ENCODE measurements around a stretch of chr10.

GRCh38 chr10:6150814-6152145 is 51.5 kb upstream of the PFKFB3 start:
- PRO-cap: bidirectional peak, plus-strand start at chr10:6151316, minus-strand start at chr10:6151300; unidirectional peak, minus-strand start at chr10:6151609

DNA sequence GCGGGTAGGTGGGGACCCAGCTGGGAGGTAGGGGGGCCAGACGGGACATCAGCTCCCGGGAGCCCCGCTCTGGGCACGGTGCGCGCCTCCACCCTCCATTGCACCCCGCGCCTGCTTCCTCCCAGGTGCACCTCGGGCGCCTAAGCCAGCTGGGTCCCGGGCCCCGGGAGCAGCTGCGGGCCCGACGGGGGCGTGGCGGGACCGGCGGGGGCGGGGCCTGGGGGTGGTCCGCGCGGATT is 39.3 kb upstream of the PFKFB3 start:
- PRO-cap: bidirectional peak, plus-strand start outside the sequence, minus-strand start at position 142 of the sequence

- PRO-cap: bidirectional peak, plus-strand start at chr10:6196072, minus-strand start at chr10:6195938
Measured at GRCh38 chr10:6195790-6196448, 6.8 kb upstream of the PFKFB3 start.

DNA sequence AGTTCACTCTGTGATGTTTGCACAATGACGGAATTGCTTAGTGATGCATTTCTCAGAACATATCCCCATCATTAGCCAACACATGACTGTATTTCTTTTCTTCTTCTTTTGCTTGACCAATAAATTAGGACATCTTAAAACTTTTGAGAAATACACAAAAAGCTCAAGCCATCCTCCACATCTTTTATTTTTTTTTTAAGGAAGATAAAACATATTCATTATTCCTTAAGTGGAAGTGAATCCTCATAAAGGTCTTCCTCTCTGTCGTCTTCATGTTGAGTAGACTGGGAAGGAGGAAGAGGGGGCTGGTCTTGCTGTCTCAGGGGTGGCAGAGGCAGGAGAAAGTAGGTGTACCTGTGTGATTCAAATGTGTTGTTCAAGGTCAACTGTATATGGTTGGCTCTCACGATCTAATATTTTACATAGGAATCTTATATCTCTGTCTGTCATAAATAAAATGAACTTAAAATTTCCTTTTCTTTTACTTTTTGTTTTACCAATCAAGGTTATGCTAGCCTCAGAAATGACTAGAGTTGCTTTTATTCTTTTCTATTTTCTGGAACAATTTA is 5.2 kb upstream of the PFKFB3 start:
- PRO-cap: unidirectional peak, plus-strand start at position 278 of the sequence

DNA sequence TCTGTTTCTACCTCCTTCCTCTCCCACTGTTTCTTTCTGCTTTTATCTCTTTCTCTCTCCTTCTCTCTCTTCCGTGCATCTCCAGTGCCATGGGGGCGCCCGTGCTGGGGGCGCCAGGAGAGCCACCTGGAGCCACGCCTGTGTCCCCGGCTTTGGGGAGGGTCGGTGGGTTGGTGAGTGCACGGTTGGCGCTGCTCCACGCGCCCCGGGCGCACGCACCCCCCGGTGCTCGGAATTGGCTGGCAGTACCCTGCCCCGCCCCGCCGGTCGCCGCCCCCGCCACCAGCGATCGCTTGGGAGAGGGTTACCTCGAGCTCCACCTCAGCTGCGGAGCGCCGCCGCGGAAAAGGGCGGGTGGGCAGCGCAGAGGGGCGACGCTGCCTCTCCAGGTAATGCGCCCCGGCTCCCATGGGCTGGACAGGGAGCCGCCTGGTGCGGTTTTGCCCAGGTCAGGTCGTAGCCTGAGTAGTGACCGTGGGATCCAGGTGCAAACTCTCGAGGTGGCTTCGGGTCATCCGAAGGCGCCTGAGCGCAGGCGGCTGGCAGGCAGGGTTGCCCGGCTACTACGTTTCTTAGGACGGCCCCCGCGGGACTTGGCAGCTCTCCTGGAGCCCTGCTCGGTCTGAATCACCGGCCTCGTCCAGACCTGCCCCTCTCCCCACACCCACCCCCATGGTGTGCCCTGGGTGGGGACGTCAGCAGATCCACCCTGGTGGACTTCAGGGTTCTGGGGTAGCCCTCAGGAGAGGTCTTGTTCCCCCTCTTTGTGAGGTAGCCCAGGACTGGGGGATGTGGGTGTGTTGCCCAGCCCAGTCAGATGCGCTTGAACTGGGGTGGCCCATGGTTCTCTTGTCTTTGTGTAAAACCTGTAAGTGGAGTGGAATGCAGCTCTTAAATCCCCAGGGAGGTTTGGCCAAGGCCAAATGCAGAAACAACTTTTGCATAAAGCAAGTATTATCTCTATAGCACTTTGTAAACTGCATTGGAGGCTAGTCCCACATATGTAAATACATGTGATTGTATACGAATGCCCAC is 1.4 kb downstream of the PFKFB3 start:
- PRO-cap: unidirectional peak, minus-strand start at position 219 of the sequence

GRCh38 chr10:6204891-6205128 is 2.1 kb downstream of the PFKFB3 start:
- PRO-cap: unidirectional peak, plus-strand start at chr10:6204949

GRCh38 chr10:6211684-6212380 is 9.1 kb downstream of the PFKFB3 start:
- PRO-cap: no peak

DNA sequence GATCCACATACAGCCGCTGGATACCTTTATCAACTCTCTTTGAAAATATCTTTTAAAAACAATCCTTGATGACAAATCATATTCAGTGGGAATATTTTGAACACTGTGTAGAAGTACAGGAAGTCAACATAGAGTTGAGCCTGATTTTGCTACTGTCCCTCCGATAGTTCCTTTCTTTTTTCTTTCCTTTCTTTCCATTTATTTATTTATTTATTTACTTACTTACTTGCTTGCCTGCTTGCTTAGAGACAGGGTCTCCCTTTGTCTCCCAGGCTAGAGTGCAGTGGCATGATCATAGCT is 17.1 kb downstream of the PFKFB3 start:
- PRO-cap: no peak

DNA sequence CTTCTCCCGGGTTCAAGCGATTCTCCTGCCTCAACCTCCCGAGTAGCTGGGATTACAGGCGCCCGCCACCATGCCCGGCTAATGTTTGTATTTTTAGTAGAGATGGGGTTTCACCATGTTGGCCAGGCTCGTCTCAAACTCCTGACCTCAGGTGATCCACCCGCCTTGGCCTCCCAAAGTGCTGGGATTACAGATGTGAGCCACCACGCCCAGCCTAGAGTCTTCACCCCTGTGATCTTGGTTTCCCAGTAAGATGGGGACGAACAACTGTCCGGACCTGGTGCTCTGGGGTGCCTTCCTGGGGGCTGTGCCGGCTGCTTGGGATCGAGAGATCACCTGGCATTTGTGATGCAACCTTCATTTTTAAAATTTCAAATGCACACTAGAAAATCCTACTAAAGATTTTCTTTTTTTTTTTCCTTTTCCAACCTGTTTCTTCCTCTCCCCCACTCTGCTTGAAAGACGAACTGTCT is 28.1 kb downstream of the PFKFB3 start:
- PRO-cap: no peak

DNA sequence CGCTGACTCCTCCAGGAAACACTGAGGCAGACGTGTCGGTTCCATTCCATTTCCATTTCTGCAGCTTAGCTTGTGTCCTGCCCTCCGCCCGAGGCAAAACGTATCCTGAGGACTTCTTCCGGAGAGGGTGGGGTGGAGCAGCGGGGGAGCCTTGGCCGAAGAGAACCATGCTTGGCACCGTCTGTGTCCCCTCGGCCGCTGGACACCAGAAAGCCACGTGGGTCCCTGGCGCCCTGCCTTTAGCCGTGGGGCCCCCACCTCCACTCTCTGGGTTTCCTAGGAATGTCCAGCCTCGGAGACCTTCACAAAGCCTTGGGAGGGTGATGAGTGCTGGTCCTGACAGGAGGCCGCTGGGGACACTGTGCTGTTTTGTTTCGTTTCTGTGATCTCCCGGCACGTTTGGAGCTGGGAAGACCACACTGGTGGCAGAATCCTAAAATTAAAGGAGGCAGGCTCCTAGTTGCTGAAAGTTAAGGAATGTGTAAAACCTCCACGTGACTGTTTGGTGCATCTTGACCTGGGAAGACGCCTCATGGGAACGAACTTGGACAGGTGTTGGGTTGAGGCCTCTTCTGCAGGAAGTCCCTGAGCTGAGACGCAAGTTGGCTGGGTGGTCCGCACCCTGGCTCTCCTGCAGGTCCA is 30.3 kb downstream of the PFKFB3 start:
- PRO-cap: no peak

- PRO-cap: unidirectional peak, plus-strand start at chr10:6399691
Measured at GRCh38 chr10:6399613-6399924, 180.5 kb downstream of the PRKCQ start.

DNA sequence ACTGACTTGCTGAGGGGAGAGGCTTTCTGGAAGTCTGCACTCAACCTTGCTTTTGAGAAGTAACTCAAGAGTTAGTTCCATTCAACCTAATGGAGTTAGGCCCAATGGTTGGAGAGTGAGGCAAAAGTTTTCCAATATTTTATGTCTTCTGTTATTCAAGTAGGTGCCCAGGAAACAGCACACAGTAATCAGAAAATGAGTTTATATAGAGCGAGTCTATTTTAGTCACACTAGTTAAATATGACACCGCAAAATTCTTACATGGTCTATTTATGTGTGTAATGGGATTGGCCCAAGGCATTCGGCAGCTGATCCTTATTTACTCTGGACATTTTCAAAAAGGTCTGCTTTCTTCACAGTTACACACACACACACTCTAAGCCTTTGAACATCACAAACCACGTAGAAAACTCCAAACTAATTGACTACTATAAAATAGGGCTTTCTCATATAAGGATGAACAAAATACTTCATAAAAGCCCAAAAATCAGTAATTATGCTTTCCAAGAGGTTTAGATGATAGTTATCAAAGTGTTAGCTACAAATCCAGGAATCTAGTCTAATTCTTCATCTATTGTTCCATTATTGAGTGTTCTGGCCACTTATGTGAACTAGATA is 64.6 kb downstream of the PRKCQ start:
- PRO-cap: no peak

DNA sequence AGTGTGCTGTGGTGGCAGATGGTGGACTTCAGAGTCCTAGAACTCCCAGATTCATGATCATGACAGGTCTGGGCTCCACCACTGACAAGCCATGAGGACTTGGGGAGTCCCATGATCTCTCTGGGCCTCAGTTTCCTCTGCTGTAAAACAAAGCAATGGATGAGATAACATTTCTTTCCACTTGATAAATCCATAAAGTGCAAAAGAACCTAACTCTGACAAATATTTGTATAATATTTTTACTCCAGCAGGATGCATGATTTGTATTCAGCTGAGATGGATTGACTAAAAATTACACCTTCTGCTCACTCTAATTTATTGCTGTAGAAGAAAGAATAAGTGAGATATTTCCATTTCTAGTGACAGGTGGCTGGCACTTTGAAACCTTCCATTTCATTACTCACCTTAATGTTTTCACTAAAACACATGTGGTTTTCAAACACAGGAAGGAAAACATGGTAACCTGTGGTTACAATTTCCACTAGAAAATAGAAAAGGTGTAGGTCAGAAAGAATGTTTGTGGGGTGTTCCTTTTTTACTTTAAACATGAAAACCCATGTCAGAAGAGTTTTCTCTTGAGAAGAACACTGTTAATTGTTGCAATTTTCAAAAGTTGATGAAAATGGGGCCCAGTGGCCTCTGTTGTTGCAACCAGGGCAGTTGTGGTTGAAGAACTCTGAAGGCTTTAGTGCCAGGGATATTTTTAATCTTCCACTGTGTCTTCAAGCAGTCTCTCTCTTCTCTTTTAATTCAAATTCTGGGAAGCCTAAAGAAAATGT is 12.0 kb upstream of the PRKCQ start:
- PRO-cap: no peak

DNA sequence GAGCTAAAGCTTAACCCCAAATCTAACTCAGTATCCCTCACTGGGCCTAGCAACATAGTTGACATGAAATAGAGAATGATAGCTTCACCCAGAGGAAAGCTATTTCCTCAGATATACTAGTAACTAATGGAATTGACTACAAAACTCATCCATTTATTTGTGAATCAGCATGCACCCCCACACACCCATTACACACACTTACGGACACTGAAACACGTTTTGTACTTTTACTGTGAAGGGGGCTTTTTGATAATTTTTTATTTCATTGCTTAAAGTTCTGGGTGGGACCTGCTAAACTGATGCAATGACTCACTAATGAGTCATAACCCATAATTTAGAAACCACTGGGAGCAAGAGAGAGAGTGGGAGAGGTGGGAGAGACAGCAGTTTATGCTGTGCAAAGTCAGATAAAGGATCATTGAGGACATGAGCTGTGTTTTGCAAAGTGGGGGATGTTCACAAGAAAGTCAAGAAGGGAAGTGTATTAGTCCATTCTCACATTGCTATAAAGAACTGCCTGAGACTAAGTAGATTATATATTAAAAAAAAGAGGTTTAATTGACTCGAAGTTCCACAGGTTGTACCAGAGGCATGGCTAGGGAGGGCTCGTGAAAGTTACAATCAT is 382.7 kb downstream of the SFMBT2 start:
- PRO-cap: unidirectional peak, plus-strand start at position 361 of the sequence

- PRO-cap: no peak
Measured at GRCh38 chr10:7251944-7252629, 158.7 kb downstream of the SFMBT2 start.

DNA sequence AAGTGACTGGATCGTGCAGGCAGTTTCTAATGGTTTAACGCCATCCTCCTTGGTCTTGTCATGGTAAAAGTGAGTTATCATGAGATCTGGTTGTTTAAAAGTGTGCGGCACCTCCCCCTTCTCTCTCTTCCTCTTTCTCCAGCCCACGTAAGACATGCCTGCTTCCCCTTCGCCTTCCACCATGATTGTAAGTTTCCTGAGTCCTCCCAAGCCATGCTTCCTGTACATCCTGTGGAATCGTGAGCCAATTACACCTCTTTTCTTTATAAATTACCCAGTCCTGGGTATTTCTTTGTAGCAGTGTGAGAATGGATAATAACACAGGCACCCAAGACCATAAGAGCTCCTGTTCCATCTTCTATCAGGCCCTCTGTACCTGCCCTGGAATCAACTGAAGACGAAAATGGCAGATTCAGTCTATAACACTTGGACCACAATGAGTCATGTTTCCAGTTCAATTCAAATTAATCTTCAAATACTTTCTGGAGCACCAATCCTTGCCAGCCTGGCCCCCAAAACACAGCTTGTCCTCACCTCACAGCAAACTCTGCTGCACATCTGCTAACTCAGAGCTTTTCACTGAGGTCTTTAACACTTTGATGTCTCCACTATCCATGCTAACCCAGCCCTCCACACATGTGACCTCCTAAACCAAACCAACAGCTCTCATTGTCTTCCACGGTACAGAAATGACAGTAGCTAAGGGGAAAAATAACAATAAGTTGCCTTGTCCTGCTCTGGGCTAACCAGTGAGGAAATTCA is 73.2 kb downstream of the SFMBT2 start:
- PRO-cap: no peak

DNA sequence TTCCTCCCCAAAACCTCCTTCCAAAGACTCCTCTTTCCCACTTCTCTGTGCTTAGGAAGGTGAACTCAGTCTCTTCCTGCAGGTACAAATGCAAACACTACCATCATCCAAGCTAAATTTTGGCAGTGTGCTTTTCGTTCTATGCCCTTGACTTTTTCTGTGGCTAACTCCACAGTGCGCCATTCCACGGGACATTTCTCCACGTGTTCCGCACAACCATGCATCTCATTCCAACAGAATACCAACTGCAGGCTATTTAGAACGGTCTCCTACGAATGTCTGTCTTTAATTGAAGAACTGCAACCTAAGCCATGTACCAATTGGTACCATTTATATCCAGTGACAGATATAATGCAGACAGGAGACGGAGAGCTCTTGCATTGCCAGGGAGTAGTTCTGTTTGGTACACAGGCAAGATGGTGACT is 9.2 kb downstream of the SFMBT2 start:
- PRO-cap: no peak

DNA sequence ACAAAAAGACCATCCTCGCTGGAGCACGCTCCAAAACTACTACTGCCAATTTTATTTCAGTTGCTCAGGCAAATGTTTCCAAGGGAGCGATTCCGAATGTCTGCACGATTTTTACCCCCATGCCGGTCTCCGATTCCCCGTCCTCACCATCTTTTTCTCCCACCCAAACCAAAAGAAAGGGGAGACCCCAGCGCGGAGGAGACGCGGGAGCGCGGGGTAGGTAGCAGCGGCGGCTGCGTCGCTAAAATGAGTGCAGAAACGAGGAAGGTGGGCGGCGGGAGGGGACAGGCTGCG is 694 bp downstream of the SFMBT2 start:
- PRO-cap: no peak

DNA sequence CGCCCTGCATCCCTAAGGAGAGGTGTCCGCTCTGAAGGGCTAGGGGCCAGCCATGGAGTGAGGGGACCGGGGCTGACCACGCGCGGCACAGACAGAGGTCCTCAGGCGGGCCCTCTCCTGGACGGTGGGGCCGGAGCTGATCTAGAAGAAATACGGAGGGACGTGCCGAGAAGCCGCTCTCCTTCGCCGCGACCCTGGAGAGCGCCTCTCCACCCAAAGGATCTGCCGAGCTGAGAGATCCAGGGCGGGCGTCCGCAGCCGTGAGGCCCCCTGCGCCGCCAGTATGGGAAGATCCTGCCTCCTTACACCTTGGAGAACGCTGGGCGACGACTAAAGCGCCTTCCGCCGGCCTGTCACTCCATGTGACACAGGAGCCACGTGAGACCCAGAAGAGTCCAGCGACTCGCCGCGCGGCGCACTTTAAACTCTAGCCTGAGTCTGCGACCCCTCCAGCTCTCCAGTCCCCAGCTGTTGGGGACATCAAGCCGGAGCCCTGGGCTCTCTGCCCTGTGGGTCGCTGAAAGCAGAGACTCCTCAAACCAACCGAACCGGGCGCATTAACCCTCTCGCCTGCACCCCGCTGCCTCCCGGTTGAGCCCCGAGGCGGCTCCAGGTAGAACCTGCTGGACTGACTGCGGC is 1.5 kb upstream of the SFMBT2 start:
- PRO-cap: unidirectional peak, minus-strand start at position 285 of the sequence; unidirectional peak, minus-strand start at position 332 of the sequence; unidirectional peak, minus-strand start at position 362 of the sequence

DNA sequence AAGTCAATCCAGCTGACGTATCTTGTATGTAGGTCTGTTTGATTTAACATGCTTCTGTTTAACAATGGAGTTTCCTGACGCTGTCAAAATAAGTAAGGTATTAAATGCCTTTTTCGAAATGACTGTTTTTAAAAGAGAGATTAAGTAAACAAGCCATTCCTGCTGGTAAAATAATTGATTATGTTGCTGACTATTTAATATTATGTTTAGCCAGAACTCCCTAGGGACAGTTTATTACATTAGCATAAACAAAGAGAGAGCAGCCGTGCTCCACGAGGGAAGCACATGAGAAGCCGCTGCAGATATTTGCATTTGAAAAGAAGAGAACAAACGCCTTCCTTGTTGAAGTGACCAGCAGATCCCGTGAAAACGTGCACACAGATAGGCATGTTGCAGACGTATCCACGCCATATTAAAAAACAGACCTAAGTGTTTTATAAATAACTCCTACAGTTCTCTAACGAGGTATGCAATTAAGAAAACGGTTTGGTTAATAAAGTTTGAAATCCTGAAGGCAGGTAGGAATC is 22.5 kb upstream of the SFMBT2 start:
- PRO-cap: no peak

Data from bronchial lymph node (tissue), 1 donor.